Pericardium fibroblast (primary cell): ENCODE data around the genes ORC6, MYLK3 and NETO2.

DNA sequence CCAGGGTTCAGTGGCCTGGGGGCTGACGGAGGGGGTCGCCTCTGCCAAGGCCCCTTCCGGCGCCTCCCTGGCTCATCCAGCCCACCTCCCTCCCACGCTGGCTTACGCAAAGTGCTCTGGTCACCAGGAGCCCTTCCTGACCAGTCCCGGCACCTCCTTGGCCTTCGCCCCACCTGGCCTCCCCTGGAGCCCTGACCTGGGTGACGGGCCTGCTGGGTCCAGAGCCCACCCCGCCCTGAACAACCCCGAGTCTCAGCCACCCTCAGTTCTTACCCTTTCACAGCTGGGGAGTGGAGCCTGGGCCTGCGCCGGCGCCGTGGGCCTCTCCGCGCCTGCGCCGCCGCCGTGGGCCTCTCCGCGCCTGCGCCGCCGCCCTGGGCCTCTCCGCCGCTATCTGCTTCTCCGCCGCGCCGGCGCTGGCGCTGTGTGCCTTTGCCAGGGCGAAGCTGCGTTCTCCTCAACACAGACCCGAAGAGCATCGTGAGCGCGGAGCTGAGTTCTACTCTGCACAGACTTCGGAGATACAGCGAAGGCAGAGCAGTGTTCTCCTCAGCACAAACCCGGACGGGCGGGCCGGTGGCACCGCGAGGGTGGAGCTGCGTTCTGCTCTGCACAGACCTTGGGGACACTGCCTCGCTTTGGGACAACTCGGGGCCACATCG lies 247.6 kb downstream of the TP53TG3F start:
- RAMPAGE, long total RNA, result no peak

GRCh38 chr16:35336641-35337125 lies 1877.3 kb downstream of the TP53TG3F start:
- RAMPAGE, long total RNA, result no peak

GRCh38 chr16:35795283-35795792 lies 2335.9 kb downstream of the TP53TG3F start:
- RAMPAGE, long total RNA, result no peak

GRCh38 chr16:46688977-46690006 lies at the start of gene ORC6:
ORC6 (plus strand) TSS chr16:46689659.
- RAMPAGE, long total RNA, result start-site peak on the minus strand at chr16:46689142-46689194, 2,111 and 1,620 reads in 2 replicates

DNA sequence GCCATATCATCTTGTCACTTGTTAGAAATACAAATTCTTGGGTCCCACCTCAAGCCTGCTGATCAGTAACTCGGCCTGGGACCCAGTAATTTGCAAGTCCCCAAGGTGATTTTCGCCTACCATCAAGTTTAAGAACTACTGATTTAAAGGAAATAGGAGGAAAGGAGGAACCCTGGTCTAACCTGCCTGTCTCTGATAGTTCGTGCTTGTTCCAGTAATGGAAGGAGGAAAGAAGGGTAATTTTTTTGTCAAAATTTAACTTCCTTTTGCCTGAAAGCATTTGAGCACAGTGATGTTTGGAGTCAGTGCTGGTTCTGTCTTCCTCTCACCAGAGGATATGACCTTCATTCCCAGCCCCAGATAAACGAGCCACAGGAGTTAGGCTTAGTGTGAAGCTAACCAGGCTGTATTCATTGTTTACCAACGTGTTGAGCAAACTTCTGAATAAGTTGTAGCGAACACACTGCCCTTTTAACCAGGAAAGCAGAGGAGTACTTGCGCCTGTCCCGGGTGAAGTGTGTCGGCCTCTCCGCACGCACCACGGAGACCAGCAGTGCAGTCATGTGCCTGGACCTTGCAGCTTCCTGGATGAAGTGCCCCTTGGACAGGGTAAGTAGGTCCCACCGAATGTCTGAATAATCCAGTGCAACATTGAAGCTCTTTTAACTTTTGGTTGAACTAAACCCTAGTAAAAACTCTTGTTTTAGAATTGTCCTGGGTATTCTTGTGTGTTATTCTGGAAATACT lies 1.2 kb downstream of the ORC6 start:
- RAMPAGE, long total RNA, result start-site peak on the plus strand centred at position 522 of the sequence, 131 bp wide, 11 and 13 reads in 2 replicates

DNA sequence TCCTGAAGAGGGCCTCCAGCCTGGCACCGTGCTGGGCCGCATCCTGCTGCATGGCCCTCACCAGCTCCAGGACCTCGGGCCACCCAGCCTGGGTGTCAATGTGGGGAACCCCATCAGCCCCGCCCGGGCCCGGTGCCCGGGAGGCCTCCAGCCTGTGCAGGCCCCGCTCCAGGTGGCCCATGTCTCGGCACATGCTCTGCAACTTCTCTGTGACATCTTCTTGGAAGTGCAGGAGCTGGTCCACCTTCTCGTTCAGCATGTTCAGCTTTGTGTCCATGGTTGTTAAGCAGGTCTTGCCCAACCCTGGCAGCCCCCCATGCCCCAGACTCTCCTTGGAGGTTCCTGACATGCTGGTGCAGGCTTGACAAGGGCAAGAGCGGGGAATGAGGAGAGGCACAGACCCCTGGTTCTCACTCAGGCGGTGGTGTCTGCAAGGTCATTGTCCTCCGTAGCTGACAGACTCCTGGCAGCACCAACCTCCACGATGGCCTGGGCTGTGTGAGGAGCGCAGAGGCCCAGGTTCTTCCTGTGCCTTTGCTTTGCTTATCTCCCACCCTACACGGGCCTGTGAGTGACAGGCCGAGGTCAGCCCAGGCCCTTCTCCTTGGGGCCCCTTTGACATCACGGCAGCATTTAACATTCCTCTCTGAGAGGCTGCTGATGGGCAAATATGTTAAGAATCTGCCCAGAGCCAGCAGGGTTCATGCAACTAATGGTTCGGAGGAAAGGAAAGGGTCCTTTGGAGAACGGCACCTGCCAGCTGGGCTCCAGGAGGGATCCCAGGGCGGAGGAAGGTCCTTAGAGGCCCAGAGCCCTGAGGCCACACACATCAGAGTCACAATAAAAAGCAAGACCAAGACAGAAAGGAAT lies at the start of gene MYLK3:
Gene MYLK3 (minus strand): TSS at position 500 of the 870 bp plus-strand sequence.
- RAMPAGE, long total RNA, result no peak

DNA sequence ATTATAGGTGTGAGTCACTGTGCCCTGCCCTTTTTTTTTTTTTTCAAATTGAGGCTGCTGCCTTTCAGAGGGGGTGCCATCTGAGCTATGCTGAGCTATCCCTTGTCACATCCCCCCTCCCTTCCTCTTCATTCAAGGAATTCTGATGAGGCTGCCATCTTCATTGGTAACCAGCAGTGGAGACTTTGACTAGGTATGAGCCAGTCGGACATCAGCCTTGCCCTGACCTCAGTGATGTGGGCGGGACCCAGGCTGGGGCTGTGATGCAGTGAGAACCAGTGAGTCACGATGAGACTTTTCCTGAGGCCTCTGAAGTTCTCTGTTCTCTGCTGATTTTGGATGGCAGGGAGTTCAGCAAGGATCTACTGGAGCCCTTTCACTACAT lies 24.4 kb upstream of the GPT2 start:
- RAMPAGE, long total RNA, result no peak

DNA sequence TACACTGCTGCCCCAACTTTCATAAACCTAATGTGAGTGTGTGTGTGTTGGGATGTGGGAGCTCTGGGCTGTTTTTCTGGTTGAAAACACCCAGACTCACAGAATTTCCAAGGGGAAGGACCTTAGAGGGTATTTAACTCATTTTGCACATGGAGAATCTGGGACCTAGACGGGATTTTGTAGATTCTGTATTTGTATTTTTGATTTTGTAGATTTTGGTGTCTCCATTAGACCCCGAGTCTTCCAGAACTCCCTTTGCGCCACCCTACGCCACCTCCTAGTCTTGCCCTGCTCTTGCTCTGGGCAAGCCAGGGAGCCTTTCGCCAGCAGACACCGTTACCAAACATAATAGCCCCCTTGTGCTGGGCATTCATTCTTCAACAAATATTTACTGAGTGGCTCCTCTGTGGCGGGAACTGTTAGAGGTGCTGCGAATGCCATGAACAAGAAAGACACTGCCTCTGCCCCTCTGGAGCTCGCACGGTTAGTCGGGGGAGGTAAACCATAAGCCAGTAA lies 930 bp upstream of the GPT2 start:
- RAMPAGE, long total RNA, result no peak

DNA sequence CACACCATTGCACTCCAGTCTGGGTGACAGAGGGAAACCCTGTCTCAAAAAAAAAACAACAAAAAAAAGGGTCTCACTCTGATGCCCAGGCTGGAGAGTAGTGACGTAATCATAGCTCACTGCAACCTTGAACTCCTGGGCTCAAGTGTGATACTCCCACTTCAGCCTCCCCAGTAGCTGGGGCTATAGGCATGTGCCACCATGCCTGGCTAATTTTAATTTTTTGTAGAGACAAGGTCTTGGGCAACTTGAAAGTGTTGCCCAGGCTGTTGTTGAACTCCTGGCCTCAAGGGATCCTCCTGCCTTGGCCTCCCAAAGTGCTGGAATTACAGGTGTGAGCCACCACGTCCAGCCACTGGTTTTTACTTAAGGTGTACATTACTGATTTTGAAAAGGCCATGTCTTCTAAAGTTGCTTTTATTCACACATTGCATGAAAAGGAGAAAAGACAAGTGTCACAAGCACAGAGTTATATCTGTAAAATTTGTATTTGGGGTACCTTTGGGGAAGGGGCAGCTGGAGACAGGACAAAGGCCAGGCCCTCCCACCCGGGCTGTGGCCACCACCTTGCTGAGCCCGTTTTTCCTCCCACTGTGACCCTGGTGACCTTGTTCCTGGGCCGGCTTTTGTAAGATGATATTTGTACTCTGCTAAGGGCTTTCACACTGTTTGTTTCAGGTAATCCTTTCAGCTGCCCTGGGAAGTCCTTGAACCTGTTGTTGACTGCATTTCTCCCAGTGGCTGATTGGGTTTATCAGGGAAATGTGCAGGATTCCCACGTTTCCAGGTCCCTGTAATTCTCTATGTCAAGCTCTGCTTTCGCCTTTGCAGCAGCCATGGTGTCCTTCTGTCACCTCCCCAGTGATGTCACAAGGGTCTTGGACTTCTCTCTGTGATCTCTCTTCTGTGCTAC lies 11.6 kb downstream of the GPT2 start:
- RAMPAGE, long total RNA, result no peak

DNA sequence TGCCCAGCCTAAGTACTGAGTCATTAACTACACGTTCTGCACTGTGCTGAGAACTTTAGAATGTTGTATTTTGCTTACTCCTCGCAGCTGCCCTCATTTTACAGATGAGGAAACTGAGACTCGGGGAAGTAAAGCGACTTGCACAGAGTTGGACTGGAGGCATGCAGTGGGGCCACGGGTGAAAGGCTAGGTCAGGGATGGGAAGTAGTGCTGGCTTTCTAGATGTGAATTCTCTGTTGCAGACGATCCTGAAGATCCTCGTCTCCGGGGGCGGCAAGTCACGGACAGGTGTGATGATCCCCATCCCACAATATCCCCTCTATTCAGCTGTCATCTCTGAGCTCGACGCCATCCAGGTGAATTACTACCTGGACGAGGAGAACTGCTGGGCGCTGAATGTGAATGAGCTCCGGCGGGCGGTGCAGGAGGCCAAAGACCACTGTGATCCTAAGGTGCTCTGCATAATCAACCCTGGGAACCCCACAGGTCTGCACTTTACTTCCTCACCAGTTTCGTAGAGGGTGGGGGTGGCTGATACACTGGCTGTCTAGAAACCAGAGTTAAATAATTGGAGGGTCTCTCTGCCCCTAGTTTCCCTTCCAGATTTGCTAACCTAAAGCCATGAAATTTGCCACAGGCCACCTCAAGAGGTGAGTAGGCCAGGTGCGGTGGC lies 25.4 kb downstream of the GPT2 start:
- RAMPAGE, long total RNA, result no peak

GRCh38 chr16:46956320-46957472 lies 16.8 kb downstream of the DNAJA2 start:
- RAMPAGE, long total RNA, result no peak

GRCh38 chr16:47143735-47144774 lies at the start of gene NETO2:
NETO2 (minus strand) TSS chr16:47143945.
- RAMPAGE, long total RNA, result no peak

- RAMPAGE, long total RNA, result no peak
Measured at GRCh38 chr16:47172845-47173261, 29.1 kb upstream of the NETO2 start.

DNA sequence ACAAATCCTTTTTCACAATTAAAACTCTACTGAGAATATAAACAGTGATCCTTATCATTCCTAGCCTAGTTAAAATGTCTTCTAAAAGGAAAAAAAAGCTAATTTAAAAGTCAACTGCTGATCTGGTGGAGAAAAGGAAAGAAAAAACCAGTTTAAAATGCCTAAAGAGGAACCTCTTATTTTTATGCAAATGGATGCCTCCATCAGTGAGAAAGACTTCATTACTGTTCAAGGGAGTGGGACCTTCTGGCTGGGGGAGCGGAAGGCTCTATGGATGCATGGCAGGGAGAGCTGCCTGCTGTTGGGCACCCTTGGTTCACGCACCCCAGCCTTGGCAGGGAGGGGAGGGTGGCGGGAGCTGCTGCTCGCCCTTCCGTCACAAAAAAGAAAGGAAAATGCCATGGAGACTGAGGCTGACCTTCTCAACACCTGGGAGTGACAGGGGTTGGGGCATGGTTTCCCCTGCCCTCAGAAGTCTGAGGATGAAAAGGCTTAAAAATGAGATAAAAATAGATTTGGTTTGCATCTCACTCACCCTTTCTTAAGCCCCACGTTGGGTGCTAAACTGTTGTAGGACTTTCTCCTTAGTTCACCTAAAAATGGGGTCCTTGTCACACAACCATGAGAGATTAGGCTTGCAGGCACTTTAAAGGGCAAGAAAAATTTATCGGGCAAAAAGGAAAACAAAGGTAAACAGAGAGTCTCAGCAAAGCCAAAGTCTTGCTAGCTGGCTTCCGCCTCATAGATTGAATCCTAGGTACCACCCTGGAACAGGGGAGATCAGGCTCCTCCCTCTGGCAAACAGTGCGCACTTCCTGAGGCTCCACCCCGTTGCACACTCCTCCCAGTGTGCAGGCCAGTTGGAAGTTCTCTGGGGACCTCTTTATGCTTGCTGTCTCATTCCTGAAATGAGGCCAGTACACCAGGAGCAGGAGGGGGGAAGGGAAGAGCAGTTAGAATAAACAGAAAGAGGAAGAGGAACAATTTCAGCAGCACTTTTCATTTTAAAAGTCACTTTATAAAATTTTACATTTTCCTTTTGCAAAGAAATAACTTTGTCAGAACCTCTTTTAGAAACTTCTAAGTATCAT lies 31.5 kb downstream of the PHKB start:
- RAMPAGE, long total RNA, result no peak

DNA sequence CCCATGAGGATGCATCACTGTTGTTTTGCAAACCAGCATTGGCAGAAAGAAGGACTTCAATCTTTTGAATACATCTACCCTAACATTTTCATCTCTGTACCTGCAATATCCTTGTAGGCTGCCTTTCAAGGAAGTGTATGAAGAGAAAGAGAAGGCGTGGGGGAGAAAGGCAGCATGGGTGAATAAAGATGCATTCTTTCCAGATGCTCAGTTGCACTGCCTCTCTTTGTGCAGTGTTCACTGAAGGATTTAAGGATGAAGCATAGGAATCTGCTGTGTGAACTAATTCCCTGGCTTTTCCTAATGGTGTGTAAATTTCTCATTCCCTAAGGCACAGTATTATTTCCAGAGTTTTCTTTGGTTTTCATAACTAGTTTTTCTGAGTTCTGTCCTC lies 226.8 kb downstream of the PHKB start:
- RAMPAGE, long total RNA, result no peak

- RAMPAGE, long total RNA, result no peak
Measured at GRCh38 chr16:48164701-48165317, 9.0 kb upstream of the ABCC12 start.

GRCh38 chr16:48275926-48276546 lies 28.7 kb upstream of the ABCC11 start:
- RAMPAGE, long total RNA, result no peak

DNA sequence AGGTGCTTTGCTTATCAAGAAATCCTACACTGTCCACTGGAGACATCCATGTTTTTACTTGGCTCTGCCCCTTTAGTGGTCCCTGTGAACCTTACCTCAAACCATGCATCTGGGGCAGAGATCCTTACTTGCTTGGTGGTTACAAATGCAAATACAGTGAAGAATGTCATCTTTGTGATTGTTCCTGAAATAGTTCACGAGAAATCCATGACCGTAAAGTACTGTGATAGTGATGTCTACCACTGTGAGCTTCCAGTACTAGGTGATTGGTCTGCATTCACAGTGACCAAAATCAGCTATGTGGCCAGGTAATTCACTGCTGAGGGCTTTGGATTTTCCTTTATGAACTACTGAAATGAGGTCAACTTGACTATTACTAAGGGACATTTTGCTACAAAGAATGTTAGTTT lies 29.3 kb downstream of the SIAH1 start:
- RAMPAGE, long total RNA, result no peak

DNA sequence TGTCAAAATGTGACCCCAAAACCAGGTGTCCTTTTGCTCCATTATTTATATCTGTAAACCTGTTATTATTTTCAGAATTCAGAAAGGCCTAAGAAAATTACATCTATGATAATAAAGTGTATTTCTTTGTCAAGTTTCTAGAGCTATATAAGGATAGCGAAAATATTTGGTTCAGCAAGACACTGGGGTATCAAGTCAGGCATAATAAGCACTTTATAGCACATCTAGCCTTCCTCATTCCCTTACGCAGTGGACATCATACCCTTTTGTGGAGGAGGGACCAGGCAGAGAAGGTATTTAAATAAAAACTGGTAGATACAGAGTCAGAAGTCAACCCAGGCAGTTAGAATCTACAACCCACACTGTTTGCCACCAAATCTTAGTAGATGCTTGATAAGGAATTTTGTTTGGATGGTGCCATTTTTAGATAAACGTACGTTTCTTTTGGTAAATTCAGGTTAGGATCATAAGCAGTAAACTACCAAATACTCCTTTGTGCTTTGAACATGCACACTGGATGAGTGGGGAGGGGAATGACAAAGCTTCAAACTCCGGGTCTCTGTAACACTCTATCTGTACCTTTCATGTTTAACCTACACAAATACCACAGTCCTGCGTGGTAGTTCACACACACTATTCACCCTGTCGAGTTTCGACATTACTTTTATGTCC lies 28.2 kb downstream of the SIAH1 start:
- RAMPAGE, long total RNA, result no peak

GRCh38 chr16:48536851-48537356 lies 73.1 kb downstream of the N4BP1 start:
- RAMPAGE, long total RNA, result no peak